Suprapubic skin (tissue), 4 donors: ENCODE measurements around a stretch of chr3.

GRCh38 chr3:172089341-172090039, 50.1 kb downstream of the FNDC3B start:
- PRO-cap, result no peak
- RAMPAGE, long total RNA, 4 experiments, result no peak in any of the 4 experiments

GRCh38 chr3:172130330-172131003, 91.1 kb downstream of the FNDC3B start:
- PRO-cap, result no peak
- RAMPAGE, long total RNA, 4 experiments, result no peak in any of the 4 experiments

DNA sequence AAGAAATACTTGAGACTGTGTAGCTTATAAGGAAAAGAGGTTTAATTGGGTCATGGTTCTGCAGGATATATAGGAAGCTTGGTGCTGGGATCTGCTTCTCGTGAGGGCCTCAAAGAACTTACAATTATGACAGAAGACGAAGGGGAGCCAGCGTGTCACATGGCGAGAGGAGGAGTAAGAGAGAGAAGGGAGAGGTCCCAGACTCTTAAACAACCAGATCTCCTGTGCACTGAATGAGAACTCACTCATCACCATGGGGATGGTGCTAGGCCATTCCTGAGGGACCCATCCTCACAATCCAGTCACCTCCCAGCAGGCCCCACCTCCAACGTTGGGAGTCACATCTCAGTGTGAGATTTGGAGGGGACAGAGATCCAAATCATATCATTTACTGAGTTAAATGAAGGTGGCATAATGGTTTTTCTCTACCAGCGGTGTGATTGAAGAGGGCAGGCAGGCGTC, 104.7 kb downstream of the FNDC3B start:
- PRO-cap, result no peak
- RAMPAGE, long total RNA, 4 experiments, result no peak in any of the 4 experiments

DNA sequence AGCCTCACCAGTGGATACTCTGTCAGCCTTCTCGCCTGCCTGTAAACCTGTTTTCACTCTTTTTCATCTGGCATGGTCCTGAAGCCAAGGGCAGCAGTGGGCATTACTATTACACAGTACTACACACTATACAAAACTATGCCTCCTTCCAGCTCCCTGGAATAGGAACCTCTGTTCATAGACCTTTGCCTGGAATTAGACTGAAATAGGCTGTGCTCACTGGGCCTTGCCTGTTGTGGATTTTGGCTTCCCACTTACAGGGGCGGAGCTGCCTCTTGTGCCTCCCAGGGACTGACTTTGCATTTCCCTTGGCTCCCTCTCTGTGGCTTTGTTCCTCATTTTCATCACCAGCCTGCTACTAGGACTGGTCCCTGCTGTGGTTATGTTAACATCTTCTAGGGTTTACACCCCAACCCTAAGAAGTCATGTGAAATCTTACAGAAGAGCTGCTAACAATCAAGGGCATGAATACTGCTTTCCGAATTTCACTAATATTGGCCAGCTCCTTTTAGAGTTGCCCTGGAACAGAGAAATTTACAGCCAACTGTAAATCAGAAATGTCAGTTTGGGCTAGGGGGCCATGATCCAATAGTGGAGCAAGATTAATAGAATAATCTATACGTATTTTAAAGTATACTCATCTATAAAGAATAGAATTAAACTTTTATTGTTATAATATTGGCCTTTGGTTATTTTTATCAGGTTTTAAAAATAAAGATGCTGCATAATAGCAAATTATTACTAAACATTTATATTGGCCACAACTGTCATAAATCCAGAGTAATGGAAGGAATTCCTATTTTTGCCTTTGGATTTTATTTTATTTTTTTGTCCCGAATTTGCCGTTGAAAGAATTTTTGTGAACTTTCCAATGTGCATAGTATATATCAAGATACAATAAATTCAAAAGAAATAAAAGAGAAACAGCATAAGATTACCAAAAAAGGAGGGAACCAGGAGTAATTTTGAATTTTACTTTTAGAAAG, 121.0 kb downstream of the FNDC3B start:
- PRO-cap, result no peak
- RAMPAGE, long total RNA, 4 experiments, result no peak in any of the 4 experiments

- PRO-cap, result no peak
- RAMPAGE, long total RNA, 4 experiments, result no peak in any of the 4 experiments
Measured at GRCh38 chr3:172261695-172262460, 186.4 kb downstream of the GHSR start.

DNA sequence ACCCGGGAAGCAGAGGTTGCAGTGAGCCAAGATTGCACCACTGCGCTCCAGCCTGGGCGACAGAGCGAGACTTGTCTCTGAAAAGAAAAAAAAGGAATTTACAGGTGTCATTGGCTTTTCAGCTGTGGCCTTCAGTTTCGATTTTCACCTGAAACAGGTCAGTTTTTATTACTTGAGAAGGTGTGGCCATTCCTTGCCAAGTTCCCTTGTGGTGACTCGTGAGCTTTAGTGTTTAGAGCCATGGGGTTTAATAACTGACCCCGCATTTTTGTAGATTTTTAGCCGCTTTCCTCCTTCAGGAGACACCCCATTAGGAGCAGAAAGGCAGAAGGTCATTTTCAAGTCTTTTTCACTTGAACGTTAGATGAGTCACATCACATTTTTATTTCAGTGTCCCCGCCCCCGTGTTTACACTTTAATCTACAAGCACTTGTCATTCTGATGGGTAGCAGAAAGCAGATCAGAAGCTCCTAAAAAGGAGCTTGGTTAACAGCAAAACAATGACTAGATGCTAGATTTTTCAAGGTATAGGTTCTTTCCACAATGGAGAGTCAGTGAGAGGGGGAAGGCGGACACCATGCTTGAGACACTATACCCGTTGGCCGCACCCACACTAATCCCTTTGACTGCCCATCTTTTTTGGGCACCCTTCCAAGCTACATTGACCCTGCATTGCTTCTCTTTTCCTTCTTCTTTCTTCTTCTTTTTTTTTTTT, 132.8 kb downstream of the GHSR start:
- PRO-cap, result no peak
- RAMPAGE, long total RNA, 4 experiments, result no peak in any of the 4 experiments

- PRO-cap, result no peak
- RAMPAGE, long total RNA, 4 experiments, result start-site peak on the plus strand in 1 of 4 experiments, at chr3:172362655-172362836 at its widest, 41 reads per replicate
Measured at GRCh38 chr3:172362411-172362862, 85.8 kb downstream of the GHSR start.

- PRO-cap, result no peak
- RAMPAGE, long total RNA, 4 experiments, result no peak in any of the 4 experiments
Measured at GRCh38 chr3:172512309-172512972, 10.8 kb downstream of the TNFSF10 start.

- PRO-cap, result no peak
- RAMPAGE, long total RNA, 4 experiments, result no peak in any of the 4 experiments
Measured at GRCh38 chr3:172516257-172517273, 6.7 kb downstream of the TNFSF10 start.

DNA sequence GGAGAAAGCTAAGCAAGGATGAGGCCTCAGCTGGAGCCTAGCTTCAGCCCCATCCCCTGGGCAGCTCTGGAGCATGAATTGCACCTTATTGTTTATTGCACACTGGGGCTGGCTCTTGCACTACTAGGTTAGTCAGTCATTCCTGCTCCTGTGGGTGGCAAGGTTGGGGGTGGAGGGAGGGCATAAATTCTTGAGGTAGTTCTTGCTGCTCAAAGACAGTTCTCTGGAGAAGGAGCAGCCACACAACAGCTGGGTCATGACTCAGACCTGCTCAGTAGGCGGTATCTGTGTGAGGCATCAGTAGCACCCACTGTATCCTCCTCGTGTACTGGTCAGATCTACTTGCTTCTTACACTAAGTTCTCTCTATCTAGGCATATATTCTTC, 27.2 kb upstream of the TNFSF10 start:
- PRO-cap, result no peak
- RAMPAGE, long total RNA, 4 experiments, result no peak in any of the 4 experiments

GRCh38 chr3:172586366-172586904, 63.2 kb upstream of the TNFSF10 start:
- PRO-cap, result no peak
- RAMPAGE, long total RNA, 4 experiments, result no peak in any of the 4 experiments

- PRO-cap, result no peak
- RAMPAGE, long total RNA, 4 experiments, result no peak in any of the 4 experiments
Measured at GRCh38 chr3:172688545-172689061, 22.3 kb downstream of the NCEH1 start.

- PRO-cap, result no peak
- RAMPAGE, long total RNA, 4 experiments, result no peak in any of the 4 experiments
Measured at GRCh38 chr3:177015156-177016122, 181.8 kb downstream of the TBL1XR1 start.

- PRO-cap, result no peak
- RAMPAGE, long total RNA, 4 experiments, result start-site peak on the minus strand in 1 of 4 experiments, at chr3:177035477-177035568 at its widest, 40 reads per replicate
Measured at GRCh38 chr3:177035269-177036097, 161.8 kb downstream of the TBL1XR1 start.

DNA sequence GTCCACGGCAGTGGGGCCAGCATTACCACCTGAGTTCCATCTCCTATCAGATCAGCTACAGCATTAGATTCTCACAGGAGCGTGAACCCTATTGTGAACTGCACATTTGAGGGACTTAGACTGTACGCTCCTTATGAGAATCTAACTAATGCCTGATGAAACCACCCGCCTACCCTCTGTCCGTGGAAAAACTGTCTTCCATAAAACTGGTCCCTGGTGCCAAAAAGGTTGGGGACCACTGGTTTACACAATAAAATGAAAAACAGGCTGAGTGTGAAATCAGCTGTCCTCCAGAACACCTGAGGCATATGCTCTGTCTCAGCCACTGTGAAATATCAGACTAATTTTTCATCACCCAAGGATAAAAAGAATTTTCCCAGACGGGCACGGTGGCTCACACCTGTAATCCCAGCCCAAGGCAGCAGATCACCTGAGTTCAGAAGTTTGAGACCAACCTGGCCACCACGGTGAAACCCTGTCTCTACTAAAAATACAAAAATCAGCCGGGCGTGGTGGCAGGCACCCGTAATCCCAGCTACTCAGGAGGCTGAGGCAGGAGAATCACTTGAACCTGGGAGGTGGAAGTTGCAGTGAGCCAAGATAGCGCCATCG, 45.8 kb downstream of the TBL1XR1 start:
- PRO-cap, result no peak
- RAMPAGE, long total RNA, 4 experiments, result no peak in any of the 4 experiments

- PRO-cap, result no peak
- RAMPAGE, long total RNA, 4 experiments, result no peak in any of the 4 experiments
Measured at GRCh38 chr3:177194771-177196040, 2.1 kb downstream of the TBL1XR1 start.

DNA sequence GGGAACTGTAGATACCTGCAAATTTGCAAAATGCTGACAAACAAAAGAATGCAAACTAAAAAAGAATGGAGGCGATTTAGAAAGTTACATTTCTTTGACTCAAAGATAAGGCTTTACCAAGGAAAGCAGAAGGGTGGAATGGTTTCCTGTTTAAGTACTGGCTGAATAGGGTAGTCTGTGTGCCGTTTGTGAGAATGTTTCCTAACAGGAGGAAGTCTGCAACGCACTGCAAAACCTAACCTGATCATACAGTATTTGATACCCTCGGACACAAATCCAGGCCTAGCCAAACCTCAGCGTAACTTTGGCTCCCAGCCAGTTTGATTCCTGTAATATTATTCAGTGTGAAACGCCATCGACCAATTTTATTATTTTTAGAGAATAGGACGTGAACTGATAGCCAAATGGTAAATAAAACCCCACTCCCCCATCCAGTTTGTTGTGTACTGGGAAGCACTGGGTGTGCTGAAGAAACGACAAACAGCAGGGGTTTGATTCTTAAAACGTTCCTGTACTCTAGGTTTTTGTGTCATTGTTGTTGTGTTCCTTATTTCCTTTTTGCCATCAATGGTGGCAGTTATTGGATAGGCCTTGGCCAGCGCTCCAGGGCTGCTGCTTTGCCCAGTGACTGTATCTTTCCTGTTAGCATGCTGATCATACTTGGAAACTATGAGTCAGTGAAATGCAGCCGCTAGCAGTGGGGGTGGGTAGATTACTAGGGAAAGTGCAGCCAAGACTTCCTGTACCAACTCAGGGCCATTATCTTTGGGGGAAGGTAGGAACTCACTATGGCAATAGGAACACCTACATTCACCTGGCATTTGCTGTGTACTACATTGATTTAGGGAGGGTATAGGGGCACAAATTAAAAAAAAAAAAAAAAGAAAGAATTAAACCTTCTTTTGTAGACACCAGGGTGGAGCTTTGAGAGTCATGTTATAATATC, 148.1 kb upstream of the TBL1XR1 start:
- PRO-cap, result no peak
- RAMPAGE, long total RNA, 4 experiments, result no peak in any of the 4 experiments

DNA sequence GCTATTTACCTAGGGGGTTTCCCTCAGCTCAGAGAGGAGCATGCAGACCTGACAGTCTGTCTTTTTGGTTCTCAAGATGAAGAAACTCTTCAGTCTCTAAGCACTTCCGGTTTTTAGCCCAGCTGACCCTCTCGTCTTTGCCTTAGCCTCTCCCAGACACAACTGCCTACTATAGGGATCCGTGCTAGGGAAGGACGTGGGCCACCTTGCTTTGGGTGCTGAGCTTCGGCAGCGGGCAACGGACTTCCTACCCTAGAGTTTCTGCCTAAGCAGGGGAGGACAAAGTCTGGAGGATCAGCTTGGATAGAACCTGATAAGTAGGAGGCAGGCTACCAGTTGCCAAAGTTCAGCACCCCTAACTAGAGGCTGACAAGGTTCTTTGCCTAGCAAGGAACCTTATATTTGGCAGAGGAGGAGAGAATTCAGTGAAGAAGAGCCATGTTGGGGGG, 164.3 kb upstream of the TBL1XR1 start:
- PRO-cap, result no peak
- RAMPAGE, long total RNA, 4 experiments, result no peak in any of the 4 experiments

GRCh38 chr3:177427075-177427828, 230.0 kb upstream of the TBL1XR1 start:
- PRO-cap, result no peak
- RAMPAGE, long total RNA, 4 experiments, result no peak in any of the 4 experiments

GRCh38 chr3:177569964-177570231, 372.6 kb upstream of the TBL1XR1 start:
- PRO-cap, result no peak
- RAMPAGE, long total RNA, 4 experiments, result no peak in any of the 4 experiments